Right cardiac atrium (tissue), 1 donor: ENCODE measurements around the genes RASD1 and PEMT.

DNA sequence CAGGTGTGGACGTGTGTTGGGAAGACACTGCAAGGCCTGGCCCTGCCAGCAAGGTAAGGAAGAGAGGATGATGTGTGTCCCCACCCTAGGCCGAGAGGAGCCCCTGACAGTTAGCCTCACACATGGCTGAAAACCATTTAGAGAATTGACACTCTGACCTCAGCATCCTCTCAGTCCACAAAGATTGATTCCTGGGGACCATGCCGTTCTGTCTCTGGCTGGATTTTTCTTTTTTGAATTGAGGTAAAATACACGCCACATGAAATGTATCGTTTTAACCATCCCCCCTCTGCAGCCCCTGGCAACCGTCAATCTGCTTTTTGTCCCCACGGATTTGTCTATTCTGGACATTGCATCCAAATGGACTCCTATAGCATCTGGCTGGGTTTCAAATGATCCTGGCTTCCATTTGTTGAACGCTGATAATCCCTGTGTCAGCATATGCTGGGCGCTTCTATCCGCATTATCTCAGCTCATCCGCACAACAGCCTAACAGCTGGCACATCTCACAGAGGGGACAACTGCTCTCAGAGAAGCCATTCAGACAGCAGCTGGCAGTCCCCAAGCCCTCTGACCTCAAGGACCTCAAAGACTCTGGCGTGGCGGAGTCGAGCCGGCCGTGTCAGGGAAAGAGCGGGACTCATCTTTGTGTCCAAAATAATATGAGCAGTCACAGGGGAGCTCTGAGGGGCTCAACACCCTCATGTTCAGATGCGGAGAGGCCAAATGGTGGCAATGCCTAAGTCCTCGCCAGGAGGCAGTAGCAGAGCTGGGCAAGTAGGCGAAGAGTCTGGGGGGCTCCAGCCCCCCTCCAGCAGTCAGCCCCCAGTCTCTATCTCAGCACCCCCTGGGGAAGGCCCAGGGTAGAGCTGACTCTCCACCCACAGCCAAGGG is 82.3 kb downstream of the NT5M start:
- PRO-cap = no peak

GRCh38 chr17:17408360-17408853 is 68.4 kb upstream of the MED9 start:
- PRO-cap = no peak

DNA sequence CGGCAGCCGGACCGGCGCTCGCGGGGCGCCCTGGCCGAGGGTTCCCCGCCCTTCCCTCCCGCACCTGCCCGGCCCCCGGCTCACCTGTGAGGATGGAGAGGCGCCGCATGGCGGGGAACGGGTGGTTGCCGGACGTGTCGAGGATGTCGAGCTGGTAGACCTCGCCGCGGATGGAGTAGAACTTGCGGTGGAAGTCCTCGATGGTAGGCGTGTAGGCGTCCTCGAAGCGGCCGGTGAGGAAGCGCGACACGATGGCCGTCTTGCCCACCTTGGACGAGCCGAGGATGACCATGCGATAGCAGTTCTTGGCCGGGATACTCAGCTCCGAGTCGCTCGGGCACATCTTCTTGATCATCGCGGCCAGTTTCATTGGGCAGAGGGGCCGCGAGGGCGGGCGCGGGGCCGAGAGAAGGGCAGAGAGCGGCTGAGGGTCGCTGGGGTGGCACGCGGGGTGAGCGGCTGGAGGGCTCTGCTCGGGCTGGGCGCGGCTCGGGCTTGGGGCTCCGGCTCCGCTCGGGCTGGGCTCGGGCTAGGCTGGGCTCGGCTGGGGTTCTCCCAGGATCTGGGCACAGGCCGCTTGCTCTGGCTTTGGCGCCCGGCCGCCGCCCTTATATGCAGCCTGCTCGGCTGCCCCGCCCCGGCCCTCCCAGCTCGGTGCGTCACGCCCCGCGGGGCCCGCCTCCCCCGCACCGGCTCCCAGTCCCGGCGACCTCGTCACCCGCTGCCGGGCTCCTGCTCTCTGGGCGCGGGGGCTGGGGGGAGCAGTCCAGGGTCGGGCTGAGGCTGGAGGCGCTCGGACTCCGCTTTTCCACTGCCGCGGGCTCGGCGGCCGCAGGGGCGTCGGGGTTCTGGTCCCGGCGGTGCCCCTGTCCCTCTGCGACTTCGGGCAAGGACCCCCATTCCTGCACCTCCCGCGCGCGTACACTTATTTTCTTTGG is at the start of gene RASD1:
Gene RASD1 (minus strand): TSS at position 584 of the 938 bp plus-strand sequence.
- PRO-cap = bidirectional peak, plus-strand start at position 764 of the sequence, minus-strand start at position 584 of the sequence

GRCh38 chr17:17529133-17529699 is 33.0 kb upstream of the RASD1 start:
- PRO-cap = no peak

DNA sequence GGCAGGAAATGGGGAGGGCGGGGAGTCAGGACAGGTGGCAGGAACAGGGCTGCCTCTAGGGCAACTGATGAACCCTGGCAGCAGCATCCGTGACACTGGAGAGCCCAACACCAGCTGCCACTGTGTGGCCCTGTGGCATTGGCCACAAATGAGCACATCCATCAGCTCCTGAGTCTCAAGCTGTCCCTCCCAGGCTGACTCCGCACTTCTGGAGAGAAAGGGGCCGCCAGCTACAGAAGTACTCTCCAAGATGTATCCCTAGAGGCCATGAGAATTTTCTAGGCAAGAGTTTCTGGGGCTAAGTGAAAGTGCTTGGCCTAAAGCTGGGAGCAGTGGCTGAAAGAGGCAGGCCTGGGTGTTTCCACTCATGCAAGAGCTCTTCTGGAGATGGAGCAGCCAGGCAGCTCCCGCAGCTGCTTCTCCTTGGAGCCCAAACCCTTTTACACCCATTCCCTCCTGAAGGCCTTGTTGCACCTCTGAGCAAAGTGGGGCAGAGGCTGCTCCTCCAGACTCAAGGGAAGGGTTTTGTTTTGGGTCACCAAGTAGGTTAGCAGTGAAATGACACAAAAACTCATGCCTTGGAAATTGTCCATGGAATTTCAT is 25.9 kb downstream of the PEMT start:
- PRO-cap = no peak

GRCh38 chr17:17566849-17567947 is 24.3 kb downstream of the PEMT start:
- PRO-cap = bidirectional peak, plus-strand start at chr17:17567431, minus-strand start at chr17:17567204

DNA sequence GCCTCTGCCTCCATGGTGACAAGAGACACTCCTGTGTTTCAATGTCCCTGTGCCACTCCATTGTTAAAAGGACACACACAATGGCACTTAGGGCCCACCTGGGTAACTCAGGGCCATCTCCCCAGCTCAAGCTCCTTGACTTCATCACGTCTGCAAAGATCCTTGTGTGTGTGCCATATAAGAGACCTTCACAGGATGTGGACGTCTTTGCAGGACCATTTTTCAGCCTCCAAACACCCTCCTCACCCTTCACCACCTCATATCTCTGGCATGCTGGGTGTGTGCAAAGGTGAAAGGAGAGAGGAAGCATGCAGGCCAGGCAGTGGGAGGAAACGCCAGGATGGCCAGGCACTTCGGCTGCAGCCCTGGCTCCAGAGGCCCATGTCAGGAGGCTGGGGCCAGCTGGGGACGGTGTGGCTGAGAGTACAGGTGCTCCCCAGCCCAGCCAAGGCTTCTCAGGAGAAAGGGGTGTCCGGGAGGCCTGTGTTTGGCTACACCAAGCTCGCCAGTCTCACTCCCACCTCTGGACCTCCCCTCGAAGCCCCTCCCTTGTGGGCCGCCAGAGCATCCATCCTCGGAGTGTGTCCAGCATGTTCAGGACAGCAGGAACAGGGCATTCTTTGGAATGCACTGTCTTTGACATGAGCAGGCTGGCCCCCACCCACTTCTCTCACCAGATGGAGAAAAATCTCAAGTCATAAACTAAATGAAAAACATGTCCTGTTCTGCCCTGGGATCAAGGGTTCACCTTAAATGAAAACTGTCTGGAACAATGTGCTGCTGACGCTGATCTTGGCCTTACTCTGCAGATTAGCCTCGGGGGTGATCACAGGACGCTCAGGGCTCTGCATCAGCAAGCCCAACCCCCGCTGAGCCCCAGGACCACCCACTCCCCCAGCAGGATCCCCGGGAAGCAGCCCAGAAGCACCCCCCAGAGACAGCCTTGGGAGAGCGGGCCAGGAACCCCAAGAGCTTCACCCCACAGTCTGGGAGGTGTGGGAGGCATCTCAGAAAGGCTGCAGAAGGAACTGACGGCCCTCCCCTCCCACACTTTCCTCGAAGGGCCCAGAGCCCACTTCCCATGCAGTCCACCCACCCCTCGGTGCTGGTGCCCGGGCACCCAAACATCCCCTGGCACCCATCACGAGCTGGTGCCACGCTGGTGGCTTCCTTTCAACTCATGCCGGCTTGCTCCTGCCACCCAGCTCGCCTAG is 15.9 kb downstream of the PEMT start:
- PRO-cap = no peak

DNA sequence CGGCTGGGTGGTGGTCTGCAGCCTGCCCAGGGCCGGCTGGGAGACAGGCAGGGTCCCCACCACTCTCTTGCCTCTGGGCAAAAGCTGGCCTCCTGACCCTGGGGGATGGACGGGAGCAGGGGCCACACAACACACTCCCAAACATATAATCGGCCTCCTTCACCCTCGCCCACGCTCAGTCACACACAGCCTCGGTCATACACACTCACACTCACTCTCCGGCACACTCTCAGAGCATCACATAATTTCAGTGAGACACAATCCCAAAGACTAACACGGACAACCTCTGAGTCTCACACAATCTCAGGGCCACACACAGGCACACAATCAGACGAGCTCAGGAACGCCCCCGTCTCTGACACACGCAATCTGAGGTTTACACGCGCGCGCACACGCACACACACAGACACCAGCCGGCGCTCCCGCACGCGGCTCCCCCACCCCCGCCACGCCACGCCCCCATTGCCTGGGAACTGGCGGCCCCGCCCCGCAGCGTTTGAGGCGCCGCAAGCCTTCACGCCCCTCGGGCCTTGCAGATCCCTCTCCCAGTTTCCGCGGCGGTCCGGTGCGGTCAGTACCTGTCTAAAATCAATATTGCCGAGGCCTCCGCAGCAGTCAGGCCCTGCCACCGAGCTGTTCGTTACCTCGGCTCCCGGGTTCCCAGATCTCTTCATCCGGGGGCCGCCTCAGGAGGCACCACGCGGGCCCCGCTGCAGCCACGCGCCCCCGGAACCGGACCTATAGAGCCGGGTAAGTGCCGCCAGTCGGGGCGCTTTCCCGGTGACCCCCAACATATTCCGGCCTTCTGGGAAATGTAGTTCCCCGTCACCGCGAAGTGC is at the start of gene PEMT:
Gene PEMT (minus strand): TSS at position 756 of the 839 bp plus-strand sequence.
- PRO-cap = bidirectional peak, plus-strand start at position 535 of the sequence, minus-strand start at position 435 of the sequence; bidirectional peak, plus-strand start outside the sequence, minus-strand start at position 740 of the sequence

DNA sequence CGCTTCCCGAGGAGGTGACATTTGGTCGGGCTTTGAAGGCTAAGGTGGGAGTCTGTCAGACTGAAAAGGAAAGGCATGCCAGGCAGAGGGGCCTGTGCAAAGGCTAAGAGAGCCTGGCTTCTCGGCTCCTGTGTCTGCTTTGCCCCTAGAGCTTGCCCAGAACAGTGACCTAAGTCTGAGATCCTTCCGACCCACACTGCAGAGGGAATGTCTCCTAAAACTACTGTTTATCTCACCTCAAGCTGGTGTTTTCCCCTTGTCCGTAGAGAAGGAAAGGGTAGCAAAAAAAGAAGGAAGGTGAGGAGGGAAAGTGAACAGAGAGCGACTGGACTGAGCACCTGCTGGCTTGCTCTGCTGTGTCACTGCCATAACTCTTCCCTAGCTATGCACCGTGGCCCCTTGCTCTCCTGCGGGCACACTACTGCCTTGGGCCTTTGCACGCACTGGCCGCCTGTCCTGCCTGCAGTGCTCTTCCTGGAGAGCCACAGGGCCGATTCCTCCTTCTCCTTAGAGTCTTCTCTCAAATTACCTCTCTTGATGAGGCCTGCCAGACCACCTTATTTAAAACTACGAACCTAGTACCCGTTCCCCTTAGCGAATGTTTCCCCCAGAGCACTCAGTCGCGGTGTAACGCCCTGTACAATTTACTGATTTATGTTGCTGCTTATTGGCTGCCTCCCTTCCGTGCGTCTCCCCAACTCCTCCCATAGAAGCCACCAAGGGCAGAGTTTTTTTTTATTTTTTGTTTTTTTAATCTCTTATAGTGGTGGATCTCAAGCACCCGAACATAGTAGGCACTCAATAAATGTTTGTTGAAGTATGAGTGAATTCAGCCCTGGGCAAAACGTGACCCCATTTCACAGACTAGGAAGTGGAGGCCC is 70.2 kb downstream of the RAI1 start:
- PRO-cap = no peak

GRCh38 chr17:17805574-17806342 is 31.0 kb downstream of the SREBF1 start:
- PRO-cap = unidirectional peak, minus-strand start at chr17:17805774

GRCh38 chr17:17811833-17812617 is 24.8 kb downstream of the SREBF1 start:
- PRO-cap = no peak

- PRO-cap = no peak
Measured at GRCh38 chr17:17819499-17820089, 17.2 kb downstream of the SREBF1 start.

- PRO-cap = bidirectional peak, plus-strand start at chr17:17836410, minus-strand start at chr17:17836249
Measured at GRCh38 chr17:17836028-17836456, 744 bp downstream of the SREBF1 start.

DNA sequence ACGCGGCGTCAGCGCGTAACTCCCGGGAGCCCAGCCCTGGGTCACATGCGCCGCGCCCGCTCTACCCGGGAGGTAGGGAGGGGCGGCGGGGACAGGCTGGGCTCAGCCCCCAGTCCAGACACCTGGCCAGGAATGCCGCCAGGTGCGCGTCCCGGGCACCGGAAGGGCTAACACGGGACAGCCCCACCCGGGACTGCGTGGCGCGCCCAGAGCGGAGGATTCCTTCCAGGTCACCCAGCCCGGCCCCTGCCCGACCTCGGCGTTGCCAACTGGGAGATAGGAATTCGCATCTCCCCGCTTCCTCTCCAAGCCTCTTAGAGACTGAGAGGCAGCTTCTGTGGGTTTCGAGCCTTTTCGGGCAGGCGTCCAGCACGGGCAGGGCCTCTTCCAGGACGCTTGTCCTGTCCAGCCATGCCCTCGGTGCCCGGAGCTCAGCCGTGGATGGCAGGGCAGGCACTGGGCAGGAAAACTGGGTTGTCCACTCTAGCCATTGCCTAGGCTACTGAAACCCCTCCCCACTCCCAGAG is 3.5 kb upstream of the SREBF1 start:
- PRO-cap = bidirectional peak, plus-strand start at position 44 of the sequence, minus-strand start outside the sequence; bidirectional peak, plus-strand start at position 434 of the sequence, minus-strand start at position 271 of the sequence

GRCh38 chr17:17841458-17841684 is 4.6 kb upstream of the SREBF1 start:
- PRO-cap = no peak

- PRO-cap = no peak
Measured at GRCh38 chr17:17983376-17983955, 10.8 kb downstream of the DRC3 start.

- PRO-cap = no peak
Measured at GRCh38 chr17:18026133-18026849, 12.7 kb downstream of the ATPAF2 start.

DNA sequence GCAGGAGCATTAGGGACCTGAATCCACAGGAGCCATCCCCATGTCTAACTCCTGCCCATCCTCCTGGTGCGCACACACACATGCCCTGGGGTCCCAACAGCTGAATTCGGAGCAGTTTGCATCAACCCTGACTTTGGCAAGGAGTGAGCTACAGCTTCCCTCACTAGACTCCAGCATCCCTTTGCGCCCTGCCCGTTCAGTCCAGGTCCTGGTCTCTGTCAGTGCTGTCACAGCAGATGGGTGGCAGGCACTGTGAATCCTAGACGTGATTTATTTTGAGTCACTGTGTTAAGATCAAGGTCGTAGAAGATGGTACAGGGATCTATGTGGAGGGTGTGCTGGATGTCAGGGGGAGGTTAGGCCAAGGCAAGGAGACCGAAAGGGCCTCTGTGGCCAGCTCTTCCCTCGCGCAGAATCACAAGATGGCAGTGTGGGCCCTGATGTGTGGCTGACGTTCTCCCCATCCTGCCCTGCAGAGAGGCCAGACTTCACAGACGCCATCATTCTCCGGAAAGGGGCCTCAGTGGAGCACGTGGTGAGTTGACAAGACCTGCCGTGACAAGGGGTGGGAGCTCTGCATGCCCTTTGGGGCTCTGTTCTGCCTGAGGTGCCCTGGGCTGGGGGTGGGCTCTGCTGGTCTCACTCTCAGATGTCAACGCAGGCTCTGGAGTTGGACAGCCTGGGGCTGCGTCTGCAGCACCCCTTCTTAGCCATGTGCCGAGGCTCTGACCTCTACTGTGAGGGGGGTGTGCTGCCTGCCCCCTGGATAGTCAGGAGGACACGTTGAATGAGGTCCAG is 4.2 kb upstream of the MYO15A start:
- PRO-cap = no peak

GRCh38 chr17:18104945-18105399 is 3.6 kb upstream of the MYO15A start:
- PRO-cap = no peak

DNA sequence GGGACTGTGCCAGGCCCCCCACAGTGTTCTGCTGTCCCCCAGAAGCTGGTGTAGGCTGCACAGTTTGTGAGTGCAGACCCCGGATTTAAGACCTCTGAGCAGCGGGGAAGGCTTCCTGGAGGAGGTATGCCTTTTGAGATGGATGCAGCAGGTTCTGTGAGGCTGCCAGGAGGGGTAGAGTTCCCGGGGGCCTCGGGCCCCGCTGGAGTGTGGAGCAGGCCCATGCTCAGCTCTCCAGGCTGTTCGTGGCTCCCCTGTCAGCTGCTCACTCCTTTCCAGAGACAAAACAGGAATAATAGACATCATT is 238 bp upstream of the MYO15A start:
- PRO-cap = no peak